ENCODE measurements around the gene RGS10.

GRCh38 chr10:117547734-117548775, 5.5 kb downstream of the EMX2 start:
- PRO-cap = no peak

GRCh38 chr10:118057079-118057619, 10.4 kb upstream of the RAB11FIP2 start:
- PRO-cap = no peak

DNA sequence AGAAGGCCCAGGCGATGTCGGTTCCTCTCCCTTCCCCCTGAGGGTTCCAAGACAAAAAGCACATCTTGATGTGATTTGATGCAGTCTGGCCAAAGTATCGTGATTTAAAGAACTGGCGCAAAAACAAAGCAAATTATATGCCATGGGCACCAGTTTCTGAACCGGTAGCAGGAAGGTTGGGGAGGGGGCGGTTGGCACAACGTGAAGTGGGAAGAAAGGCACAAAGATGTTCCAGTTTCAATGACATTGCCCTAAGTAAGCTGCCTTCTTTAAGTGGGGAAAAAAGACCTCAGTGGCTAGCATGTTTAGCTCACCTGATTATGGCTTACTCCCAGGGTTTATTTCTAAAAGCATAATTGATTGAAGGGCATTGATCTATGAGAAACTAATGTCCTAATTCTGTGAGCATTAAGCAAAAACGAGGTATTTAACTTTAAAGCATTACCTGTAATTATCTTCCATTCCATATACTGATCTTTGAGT, 72.6 kb downstream of the FAM204A start:
- PRO-cap = unidirectional peak, plus-strand start at position 183 of the sequence

DNA sequence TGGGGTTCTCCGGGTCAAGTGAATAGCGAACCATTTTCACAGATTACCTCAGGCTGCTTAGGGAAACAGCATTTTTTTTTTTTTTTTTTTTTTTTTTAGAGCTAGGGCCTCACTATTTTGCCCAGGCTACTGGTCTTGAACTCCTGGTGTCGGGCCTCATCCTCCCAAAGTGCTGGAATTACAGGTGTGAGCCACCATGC, 117.7 kb upstream of the CACUL1 start:
- PRO-cap = no peak

GRCh38 chr10:118908501-118908875, 121.0 kb upstream of the NANOS1 start:
- PRO-cap = no peak

DNA sequence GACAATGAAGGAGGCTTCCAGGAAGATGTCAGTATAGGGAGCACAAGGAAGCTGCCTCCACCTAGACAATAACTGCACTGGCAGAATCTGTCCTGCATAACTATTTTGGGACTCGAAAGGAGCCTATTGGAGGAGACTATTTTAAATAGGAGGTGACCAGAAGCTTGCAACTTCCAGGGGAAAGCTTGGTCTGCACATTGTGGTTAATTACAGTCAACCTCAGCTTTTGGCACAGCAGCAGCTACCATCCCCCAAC, 46.3 kb upstream of the NANOS1 start:
- PRO-cap = no peak

- PRO-cap = no peak
Measured at GRCh38 chr10:119041083-119041593, 11.6 kb downstream of the NANOS1 start.

DNA sequence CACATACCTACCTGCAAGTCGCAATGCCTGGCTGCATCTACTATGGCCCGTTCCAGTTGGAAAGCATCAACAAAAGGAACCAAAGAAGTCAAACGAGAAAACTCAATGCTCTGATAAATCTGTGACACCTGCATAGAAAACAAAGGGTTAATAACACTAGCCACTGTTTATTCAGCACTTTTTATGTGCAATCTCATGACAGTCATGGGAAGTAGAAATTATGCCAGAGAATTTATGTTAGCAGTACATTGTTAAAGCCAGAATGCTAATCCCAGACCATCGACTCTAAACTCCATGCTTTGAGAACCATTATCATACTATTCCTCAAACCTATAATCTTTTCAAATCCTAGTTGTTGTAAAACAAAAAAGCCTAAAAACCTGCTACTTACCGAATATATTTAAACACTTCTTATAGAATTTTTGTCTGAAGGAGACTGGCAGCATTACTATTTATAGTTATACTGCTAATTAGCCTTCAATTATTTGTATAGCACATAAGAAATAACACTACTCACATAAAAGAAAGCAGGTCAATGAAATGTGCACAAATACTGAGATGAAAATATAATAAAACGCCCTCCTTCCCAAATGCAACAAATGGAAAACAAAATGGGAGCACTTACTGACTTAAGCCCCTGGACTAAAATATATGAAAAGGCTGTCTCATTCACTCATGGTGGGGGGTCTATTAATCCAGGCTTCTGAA, 20.9 kb downstream of the EIF3A start:
- PRO-cap = no peak

GRCh38 chr10:119135258-119135640, 30.3 kb downstream of the SFXN4 start:
- PRO-cap = no peak

GRCh38 chr10:119175178-119175496, 3.5 kb downstream of the PRDX3 start:
- PRO-cap = no peak

DNA sequence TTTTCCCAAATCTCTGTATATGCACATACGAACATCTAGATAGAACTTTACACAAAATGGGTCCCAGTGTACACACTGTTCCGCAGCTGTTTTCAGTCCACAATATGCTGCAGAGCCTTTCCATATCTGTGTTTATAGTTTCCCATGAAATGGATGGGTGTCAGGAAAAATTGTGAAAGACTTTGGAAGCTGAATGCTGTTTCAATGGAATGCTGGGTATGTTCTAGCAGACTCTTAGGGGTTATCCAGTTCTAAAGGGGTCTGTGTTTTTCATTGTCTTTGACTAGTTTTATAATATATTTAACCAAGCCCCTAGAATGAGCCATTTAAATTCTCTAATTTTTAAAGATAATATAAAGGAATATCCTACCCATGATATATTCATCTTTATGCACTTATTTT, 13.9 kb downstream of the GRK5 start:
- PRO-cap = no peak

GRCh38 chr10:119230651-119231241, 23.4 kb downstream of the GRK5 start:
- PRO-cap = no peak

DNA sequence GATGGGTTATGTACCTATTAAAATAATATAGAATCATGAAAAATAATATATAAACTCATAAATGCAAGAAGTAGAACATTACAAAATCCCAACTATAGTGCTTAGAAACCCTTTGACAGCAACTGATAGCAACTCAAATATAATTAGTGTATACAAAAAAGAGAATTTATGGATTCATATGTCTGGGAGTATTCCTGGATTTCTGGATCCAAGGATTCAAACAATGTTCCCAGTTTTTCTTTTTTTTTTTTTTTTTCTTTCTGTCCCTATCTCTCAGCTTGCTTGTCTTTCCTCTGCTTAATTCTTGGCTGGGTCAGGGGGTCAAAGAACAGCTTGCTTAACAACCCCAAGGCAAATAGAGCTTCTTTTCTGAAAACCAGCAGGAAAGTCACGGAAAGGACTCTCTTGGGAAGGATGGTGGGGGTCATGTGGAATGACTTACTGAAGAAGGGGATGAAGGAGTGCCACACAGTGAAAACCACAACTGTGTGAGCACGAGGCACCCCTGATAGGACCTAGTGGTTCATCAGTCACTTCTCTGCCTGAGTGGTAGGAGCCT, 36.0 kb downstream of the GRK5 start:
- PRO-cap = no peak

GRCh38 chr10:119270763-119271044, 63.3 kb downstream of the GRK5 start:
- PRO-cap = no peak

- PRO-cap = bidirectional peak, plus-strand start at chr10:119306374, minus-strand start at chr10:119306342
Measured at GRCh38 chr10:119305575-119306557, 98.5 kb downstream of the GRK5 start.

GRCh38 chr10:119489519-119490162, 52.9 kb downstream of the RGS10 start:
- PRO-cap = unidirectional peak, plus-strand start at chr10:119489694

GRCh38 chr10:119515415-119515836, 27.1 kb downstream of the RGS10 start:
- PRO-cap = no peak

GRCh38 chr10:119542588-119542975, at the start of gene RGS10:
Gene RGS10, minus strand, starts transcription at chr10:119542719.
- PRO-cap = bidirectional peak, plus-strand start at chr10:119542812, minus-strand start at chr10:119542704

DNA sequence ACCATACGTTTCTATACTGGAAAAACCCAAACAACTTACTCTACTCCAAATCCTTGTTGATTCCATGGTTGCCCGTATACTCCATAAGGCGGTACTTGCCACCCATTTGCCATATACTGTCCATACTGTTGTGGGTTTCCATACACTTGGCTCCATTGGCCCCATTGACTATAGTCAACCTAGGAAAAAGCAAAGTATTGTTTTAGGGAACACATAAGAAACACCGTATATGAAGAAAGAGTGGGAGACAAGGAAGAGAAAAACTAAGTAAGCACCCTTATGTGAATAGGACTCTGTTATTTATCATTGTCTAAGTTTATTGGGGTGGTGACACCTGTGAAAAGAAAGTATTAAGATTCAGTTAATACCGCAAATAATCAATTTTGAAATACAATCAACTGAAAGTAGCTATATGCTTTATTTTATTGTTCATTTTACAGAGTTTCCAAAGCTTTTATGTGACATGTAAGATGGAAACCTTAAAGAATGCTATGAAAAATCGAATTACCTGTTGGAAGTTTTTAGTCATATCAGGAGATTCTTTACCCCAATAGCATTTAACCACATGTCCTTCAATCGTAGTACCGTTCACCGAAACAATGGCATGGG, 20.1 kb downstream of the TIAL1 start:
- PRO-cap = no peak

DNA sequence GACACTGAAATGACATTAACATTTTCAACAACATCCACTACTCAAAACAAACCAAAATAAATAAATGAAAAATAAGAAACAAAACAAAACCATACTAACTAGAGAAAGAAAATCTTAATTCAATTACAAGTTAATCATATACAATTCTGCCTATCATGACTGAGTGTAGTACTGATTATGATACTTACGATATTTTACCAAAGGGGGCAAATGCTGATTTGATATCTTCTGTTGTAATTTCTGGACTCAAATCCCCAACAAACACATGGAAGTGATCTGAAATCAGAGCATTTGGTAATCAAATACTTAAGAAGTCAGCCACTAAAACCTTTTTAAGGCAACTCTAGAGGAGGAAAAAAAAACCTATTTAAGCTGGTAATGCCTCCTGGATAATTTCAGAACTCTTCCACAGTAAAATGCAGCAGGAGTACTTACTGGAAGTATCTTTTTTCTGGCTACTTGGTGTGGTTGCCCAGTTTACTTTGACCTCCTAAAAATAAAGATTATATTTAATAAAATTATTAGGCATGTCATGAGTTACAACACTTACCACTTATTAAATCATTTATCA, 14.9 kb downstream of the TIAL1 start:
- PRO-cap = no peak

Data from paraaortic lymph node (tissue), 1 donor.